Cardiac ventricle fibroblast (primary cell): ENCODE data around the genes AP1AR and CAMK2D.

DNA sequence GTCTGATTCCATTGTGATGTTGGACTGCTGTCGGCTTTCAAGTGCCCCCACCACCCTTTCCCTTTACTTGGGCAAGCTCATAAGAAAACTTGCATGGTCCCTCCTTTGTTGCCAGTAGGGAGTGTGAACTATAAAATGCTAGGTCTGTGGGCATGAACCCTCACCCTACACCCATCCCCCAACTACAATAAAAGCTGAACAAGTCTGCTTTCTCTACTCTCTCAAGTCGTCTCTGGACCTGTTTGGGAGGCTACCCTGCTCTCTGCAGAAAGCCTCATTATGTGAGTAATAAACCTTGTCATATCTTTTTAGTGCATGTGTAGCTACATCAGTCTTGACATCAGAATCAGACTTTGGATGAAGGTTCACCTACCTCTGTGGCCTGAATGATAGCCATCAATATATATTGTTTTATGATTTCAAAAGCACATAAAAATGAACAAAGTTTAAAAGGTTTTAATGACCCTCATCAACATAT lies 155.4 kb upstream of the FAM241A start:
- RAMPAGE, long total RNA = no peak

DNA sequence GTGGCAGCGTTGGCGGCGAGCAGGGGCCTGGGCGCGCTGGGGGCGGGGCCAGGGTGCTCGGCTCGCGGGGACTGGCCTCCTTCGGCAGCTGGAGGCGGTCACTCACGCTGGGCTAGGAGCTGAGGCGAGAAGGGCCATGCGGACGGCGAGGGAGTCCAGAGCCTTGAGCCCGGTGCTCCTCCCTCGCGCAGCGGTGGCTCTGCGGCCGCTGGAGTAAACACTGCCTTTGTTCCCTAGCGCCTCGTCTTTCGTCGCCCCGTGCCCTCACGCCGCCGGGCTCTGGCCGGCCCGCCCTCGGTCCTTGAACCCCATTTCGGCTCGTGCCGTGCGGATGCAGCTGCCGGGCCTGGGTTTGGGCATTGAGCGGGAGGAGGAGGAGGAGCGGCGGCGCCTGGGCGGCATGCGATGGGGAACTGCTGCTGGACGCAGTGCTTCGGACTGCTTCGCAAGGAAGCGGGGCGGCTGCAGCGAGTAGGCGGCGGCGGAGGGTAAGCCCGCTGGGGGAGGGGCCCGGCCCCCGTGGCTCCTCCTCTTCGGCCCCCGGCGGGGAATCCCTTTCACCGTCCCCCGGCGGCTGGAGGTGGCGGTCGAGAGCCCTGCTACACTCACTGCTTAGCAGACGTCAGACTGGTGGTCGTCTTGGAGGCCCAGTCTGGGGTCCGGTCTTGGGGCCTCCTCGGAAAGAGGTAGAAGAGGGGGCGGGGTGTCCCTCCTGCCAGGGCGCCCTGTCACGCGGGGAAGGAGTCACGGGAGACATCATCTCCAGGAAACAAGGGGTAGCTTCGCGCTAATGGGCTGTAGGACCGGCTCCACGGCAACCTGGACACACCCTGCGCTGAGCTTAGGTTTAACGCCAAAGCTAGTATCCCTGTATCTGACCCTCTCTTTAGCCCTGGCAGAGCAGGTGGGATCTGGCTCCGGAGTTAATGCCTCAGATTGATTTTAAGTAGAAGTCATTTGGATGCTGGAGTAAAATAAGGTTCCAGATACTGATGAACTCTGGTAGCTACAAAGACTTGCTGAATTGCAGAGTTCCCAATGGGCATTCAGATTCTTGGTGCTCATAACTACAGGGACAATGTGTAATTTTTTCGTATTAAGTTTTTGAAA lies at the start of gene AP1AR:
AP1AR (plus strand) TSS at position 101 of the 1,110 bp plus-strand sequence.
- RAMPAGE, long total RNA = no peak

- RAMPAGE, long total RNA = no peak
Measured at GRCh38 chr4:112279057-112279513, 6.6 kb downstream of the TIFA start.

GRCh38 chr4:112312631-112313142 lies 15.5 kb downstream of the ALPK1 start:
- RAMPAGE, long total RNA = no peak

DNA sequence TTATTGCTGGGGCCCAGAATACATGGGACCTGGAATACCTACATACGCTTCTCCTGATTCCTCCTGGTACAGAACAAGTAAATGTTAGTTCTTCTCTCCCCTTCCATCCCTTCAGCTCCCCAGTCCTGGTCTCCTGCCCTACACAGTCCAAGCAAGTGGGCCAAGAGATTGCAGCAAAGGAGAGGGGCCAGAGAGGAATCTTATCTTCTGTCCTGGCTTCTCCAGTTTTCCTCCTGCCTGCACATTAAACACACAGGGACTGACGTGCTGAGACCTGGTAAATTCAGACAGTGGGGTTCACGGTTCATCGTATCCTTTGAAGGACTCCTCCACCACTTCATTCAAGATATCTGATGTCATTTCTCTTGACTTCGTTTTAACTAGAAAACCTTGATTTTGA lies 45.7 kb downstream of the ALPK1 start:
- RAMPAGE, long total RNA = no peak

- RAMPAGE, long total RNA = no peak
Measured at GRCh38 chr4:112401138-112401737, 104.1 kb downstream of the ALPK1 start.

GRCh38 chr4:112516412-112517040 lies 546 bp upstream of the NEUROG2 start:
- RAMPAGE, long total RNA = no peak

DNA sequence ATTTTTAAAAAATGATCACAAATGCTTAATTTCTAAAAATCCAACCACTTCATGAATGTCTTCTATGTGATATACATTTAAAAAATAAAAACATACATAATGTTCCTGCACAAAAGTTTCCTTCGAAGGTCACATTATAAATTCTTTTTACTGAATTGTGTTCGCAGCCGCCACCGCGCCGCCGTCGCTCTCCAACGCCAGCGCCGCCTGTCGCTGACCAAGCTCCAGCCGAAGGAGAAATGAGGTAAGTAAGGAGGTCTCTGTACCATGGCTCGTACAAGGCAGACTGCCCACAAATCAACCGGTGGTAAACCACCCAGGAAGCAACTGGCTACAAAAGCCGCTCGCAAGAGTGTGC lies 48.7 kb upstream of the NEUROG2 start:
- RAMPAGE, long total RNA = no peak

DNA sequence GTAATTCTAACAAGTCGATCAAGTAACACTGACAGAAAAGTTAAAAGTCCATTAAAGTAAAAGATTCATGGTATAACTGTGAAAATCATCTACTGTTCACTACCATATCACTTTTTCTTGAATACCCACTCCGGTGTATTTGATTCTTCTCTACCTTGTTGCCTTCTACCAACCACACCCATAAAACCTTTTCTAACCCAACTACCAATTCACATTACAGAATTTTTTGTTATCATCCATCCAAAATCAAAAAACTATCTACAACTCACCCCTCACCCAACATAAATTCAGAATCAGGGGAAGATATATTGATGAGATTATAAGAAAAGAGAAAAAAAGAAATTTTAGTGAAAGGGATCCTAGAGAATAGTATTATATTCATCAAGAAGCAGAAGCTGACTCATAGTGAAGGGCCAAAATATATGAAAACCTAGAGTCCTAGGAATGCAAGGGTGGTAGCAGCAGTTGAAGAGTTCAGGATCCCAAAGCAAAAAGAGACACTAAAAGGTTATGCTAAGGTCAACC lies 47.8 kb downstream of the ZGRF1 start:
- RAMPAGE, long total RNA = no peak

- RAMPAGE, long total RNA = no peak
Measured at GRCh38 chr4:112705912-112707254, 69.4 kb downstream of the LARP7 start.

GRCh38 chr4:112889585-112890186 lies 159.8 kb upstream of the ANK2 start:
- RAMPAGE, long total RNA = no peak

GRCh38 chr4:112895687-112896490 lies 153.6 kb upstream of the ANK2 start:
- RAMPAGE, long total RNA = no peak

DNA sequence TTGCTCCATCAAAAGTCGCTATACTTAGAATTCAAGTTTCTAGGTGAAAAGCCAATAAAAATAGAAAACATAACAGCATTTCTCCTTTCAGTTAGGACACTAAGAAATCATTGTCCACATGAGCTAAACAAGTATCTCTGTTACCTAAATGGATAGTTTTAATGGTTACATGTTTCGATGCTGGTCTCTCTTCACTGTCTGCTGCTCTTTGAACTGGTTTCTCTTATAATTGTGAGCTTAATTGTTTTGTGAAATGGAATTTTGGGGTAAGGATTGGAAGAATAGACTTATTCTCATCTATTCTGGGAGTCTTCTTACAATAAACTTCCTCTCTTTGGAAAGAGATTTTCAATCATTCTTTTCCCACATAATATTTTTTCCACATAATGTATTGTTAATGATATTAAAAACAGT lies 246.2 kb downstream of the ANK2 start:
- RAMPAGE, long total RNA = no peak

- RAMPAGE, long total RNA = no peak
Measured at GRCh38 chr4:113355338-113356406, 306.2 kb downstream of the ANK2 start.

GRCh38 chr4:113445275-113445638 lies 316.3 kb downstream of the CAMK2D start:
- RAMPAGE, long total RNA = no peak

- RAMPAGE, long total RNA = no peak
Measured at GRCh38 chr4:113445849-113446520, 315.6 kb downstream of the CAMK2D start.

DNA sequence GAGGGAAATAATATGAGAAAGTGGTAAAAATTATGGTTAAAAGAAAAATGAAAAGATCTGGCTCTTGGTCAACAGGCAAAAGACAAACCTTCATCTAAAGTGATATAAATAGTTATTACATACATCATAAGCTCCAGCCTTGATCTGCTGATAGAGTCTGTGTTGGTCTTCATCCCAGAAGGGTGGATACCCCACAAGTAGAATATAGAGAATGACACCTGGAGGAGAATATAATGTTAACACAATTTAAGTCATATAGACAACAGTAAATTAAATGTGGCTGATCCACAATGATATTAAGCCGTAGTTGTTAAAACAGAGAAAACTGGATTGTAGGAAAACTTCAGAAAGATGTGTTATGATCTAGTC lies 244.1 kb downstream of the CAMK2D start:
- RAMPAGE, long total RNA = no peak

GRCh38 chr4:113633495-113633815 lies 128.1 kb downstream of the CAMK2D start:
- RAMPAGE, long total RNA = no peak

DNA sequence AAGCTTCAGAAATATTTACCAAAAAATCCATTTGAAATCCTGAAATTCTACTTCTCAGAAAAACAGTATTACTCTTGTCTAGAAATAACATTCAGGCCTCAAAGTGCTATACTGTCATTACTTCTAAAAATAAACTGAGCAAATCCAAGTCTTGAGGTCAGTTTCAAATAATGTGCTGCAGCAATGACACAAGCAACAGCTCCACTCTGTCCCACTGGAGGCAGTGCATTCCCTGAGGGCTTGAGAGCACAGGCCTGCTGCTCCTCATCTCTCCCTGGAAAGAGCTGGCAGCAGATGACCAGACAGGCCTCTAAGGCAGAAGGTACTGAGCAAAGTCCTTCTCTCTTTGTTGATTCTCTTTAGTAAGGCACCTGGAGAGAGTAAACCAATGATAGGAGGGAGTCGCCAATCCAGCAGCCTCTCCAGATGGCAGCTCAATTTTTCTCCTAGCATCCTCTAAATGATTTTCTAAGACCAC lies 76.8 kb downstream of the CAMK2D start:
- RAMPAGE, long total RNA = no peak

DNA sequence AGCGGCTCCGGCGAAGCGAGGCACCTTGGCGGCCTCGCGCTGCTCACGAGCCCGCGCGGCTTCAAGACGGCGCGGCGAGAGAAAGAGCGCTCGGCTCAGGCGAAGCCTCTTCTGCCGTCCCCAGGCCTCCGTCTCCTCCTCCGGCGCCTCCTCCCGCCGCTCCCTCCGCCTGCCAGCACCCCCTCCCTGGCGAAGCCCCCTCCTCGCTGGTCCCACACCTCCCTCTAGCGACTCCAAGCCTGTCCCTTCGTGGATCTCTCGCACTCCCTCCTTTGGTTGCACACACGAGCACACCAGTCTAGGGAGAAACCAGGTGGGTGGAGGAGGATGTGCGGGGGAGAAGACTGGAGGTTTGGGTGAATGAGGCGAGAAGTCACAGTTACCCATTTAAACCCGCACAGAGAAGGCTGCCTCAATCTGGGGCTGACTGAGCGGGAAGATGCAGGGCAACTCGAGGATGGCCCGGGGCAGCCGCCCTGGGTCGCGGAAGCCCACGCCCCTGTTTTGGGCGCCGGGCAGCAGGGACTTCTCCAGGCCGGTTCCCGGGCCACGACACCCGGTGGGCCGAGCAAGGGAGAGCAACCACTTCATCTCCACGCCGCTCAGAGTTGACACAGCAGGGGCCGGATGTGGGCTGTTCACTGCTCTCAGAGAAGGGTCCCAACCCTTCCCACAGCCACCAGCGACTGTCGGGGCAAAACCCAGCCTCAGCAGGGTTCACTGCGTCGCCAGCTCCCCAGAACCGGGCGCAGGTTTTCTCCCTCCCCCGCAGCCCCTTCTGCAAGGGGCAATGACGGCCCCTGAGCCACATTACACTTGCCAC lies at the start of gene CAMK2D:
CAMK2D (minus strand) TSS at position 85 of the 823 bp plus-strand sequence.
- RAMPAGE, long total RNA = no peak